A673 (cell line): ENCODE measurements around the gene CRIP3.

- PRO-cap, result no peak
Measured at GRCh38 chr6:43187243-43187619, 5.2 kb downstream of the CUL9 start.

- PRO-cap, result bidirectional peak, plus-strand start at chr6:43309026, minus-strand start at chr6:43308823
Measured at GRCh38 chr6:43308257-43309193, at the start of gene CRIP3. Gene CRIP3, minus strand, starts transcription at chr6:43308826.

DNA sequence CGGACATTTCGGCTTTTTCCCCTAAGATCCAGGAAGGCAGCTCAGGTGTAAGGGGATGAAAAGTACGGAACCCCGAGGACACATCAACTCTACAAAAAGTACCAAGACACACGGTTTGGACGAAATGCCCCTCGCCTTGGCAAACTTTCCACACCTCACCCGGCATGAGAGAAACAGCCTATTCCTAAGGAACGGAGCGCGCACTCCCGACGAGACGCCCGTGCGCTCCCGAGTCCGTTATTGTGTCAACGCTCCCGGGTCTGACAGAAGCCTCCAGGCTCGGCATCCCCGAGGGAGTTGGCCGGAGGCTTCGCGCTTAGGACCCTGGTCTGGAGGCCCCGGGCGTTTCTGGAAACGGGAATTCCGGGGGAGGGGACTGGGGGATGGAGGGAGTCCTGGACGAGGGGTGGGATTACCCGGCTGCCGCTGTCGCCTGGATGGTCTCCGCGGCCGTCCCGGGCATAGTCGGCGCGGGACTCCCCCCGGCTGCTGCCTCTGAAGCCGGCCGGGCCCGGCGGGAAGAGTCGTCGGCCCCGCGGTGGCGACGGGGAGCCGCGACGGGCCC lies 814 bp downstream of the ZNF318 start:
- PRO-cap, result no peak

- PRO-cap, result no peak
Measured at GRCh38 chr6:43438508-43439155, 11.3 kb downstream of the ABCC10 start.

DNA sequence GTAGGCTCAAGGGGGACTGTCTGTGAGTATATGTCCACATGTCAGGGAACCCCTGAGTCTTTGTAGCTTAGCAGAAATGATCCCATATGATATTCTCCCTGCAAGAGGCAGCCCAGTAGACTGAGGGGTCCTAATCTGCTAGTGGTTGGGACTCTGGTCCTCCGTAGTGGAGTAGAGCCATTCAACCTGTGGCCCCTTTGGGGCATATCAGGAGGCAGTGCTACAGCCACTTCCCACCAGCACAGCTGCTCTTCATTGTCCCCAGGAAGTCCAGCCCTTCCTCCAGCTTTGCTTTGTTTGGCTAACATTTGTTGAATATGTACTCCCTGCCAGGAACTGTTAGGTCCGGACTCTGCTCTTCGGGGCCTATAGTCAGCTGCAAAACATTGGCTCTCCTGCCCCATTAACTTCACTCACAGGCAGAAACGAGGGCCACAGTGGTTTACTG lies 10.9 kb downstream of the LRRC73 start:
- PRO-cap, result no peak

GRCh38 chr6:43631091-43631773 lies 2.2 kb upstream of the GTPBP2 start:
- PRO-cap, result no peak

DNA sequence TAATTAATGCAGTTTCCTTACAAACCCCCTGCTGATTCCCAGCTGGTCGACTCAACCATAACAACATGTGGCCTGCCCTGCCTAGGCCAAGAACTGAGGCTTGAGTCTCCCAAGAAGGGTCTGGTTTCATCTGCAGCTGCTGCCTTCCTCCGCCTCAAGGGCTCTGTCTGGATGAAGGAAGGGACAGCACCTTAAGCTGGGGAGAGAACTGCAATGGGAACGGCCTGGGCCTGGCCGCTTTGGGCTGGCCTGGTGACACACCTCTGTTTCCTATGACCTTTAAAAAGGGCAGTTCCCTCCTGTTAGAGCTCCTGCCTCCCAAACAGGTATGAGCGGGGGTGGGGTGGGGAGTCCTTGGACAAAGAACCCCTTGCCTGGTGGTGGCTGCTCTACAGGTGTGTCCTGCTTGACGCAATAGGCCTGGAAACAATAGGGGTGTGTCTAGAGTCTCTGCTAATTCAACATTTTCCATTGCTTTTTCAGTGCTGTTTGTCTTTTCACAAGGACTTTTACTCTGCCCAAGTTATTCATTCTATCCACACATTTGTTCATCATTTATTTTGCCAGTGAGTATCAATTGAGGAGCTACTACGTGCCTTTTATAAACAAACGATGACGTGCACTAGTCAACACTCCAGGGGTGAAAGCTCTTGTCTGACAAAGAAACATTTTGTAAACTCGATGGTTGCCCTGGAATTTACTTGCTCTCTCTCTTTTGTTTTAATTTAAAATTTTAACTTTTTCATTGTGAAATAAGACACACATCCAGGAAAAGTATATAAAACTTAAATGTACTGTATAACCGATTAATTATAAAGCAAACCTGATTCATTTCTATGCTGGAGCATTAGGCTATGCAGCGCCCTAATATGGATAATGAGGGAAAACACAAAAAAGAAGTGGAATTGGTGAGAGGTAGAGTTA lies 8.2 kb upstream of the MRPS18A start:
- PRO-cap, result no peak

DNA sequence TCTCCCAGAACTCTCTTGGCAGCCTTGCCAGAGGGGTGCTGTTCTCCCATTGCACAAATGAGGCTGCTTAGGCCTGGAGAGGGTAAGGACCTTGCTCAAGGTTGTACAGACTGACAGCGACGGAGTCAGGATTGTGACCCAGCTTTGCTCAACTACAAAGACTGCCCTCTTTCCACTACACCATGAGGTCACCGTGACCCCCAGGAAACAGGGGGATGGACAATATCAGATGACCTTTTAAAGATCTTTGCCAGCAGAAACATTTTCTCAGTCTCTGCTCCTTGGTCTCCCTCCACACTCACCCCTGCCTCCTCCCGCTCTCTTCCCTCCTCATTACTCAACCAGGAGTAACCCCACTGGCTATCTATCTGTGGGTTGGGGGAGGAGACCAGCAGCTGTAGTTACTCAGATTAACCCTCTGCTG lies 26.7 kb upstream of the MRPS18A start:
- PRO-cap, result bidirectional peak, plus-strand start outside the sequence, minus-strand start at position 302 of the sequence

DNA sequence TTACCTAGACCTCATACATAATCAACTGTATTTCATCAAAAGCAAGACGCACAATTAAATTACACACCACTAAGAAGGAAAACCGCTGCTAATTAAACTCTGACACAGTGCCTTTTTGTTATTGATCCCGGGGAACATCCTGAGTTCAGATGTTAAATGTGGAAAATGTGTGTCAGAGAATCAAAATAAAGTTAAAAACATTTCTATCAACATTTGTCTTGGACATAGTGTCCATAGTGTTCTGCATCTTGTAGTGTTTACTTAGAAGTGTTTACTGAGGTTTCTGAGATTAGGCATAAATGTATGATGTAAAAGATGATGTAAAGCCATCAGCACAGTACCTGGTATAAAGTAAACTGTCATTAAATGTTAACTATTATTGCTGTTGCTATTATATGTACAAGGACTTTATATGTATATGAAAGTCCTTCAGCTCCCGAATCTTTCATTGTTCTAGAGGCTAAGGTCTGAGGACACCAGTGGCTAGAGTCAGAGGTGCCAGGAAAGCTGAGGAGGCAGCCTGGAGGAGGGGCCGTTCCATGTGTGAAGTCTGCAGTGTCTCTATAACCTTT lies 28.2 kb upstream of the VEGFA start:
- PRO-cap, result no peak

- PRO-cap, result no peak
Measured at GRCh38 chr6:43785562-43785875, 15.5 kb downstream of the VEGFA start.

DNA sequence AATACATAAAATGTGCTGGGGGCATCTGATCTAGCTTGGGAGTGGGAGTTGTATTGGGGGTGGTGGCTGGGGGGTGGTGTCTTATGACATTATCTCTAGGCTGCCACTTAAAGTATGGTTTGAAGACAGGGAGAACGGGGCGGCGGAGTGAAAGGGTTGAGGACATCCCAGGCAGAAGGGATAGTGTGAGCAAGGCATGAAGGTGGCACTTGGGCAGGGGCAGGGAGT lies 17.2 kb downstream of the VEGFA start:
- PRO-cap, result no peak

GRCh38 chr6:43809205-43810004 lies 39.4 kb downstream of the VEGFA start:
- PRO-cap, result no peak

- PRO-cap, result no peak
Measured at GRCh38 chr6:43840837-43841068, 70.7 kb downstream of the VEGFA start.

GRCh38 chr6:43927671-43928193 lies 157.7 kb downstream of the VEGFA start:
- PRO-cap, result no peak

- PRO-cap, result no peak
Measured at GRCh38 chr6:43989611-43990083, 137.6 kb downstream of the MRPL14 start.

- PRO-cap, result no peak
Measured at GRCh38 chr6:43992547-43993418, 134.5 kb downstream of the MRPL14 start.

DNA sequence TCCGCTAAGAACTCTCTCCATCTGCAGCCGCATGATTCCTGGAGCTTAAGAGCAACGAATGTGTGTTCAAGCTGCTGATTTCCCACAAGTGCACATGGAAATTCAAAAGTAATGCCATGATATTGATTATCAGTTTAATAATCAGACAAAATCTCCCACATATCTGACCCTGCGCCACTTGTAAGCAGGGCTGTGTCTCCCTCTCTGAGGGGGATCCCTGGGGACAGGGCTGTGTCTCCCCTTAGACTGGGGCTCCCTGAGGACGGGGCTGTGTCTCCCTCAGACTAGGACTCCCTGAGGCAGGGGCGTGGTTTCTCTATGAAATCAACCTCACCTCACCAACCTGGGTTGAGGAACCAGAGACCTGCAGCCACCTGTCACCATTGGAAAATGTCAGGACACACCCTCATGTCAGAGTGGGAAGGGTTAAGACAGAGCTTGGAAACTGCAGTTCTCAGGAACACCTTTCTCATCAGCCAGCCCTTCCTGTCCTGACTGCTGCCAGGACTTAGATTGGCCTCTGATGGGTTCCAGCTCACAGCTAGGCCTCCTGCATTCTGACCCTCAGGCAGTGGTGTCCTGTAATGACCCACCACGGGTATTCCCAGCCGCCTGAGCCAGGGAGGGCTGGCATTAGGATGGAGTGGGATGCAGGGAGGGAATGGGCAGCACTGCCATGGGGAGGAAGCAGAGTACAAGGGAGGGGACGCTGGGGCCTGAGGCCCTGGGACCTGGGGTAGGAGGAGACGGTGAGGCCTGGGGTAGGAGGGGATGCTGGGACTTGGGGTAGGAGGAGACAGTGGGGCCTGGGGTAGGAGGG lies 76.4 kb downstream of the MRPL14 start:
- PRO-cap, result no peak

DNA sequence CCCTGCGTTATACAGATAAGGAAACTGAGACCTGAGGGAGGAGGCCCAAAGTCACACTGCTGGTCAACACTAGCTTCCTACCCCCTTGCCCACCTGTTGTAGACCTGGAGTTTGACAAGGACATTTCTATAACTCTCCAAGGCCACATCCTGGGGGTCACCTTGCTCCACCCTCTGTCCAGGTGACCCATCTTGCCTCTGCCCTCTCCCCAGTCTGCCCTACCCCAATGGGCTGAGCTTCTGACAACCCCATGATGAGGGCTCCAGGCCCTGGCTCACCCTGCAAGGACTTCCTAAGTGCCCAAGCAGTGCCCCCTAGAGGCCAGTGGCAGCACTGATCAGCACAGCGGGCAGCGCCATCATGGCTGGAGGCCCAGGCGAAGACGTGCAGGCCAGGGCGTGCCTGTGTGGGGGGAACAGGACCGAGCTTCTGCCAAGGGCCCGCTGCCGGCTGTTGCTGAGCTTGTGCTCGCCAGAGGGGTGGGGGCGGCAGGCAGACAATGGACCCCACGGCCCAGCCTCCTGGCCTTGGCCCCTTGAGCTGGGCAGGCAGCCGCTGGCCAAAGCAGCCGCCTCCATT lies 64.5 kb downstream of the MRPL14 start:
- PRO-cap, result no peak

- PRO-cap, result no peak
Measured at GRCh38 chr6:44132642-44132999, 5.3 kb downstream of the TMEM63B start.

DNA sequence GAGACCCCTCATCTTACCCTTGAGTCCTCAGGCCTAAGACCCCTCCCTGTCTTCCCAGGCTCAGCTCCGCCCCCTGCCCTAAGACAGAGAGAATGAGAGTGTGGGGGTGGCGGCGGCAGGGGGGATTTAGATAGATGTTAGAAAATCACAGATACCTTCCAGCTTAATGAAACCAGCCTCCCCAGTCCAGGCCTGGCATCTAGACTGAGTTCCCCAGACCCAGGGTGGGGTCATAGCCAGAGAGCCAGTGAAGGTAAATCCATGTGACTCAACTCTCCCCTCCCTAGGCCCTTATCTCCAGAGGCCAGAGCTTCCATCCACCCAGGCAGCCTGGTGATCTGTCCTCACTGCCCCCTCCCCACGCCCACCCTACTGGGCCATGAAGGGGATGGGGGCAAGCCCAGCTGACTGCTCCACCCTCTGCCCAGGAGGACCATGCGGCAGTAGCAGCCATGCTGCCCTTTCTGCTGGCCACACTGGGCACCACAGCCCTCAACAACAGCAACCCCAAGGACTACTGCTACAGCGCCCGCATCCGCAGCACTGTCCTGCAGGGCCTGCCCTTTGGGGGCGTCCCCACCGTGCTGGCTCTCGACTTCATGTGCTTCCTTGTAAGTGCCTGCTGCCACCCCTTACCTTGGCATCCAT lies 6.9 kb downstream of the TMEM63B start:
- PRO-cap, result no peak